Epithelial cell of proximal tubule (primary cell): ENCODE results near the gene DUS4L.

DNA sequence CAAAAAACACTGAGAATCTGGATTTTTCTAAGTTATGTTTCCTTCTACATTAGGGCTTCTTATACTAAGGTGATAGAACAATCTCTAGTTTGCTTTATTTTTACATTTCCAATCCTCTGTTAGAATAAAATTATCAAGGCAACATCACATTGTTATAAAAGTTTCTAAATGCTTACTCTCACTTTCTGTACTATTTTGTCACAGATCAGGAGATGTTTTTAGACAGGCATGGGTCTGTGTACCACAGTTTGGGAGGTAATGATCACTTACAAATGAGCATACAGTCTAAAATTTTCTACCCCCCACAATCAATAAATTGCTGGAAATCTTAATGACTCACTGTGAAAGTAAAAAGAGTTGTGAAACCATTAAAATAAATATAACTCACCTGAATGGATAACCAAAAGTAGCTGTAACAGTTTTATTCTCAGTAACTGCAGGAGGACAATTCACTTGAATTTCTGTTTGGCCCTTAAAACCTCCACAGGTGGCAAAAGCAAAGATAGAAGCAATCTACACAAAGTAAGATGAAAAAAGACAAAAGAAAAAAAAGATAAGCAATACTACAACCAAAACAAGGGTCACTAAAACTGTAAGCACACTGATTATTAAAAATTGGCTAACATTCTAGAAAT lies 13.2 kb downstream of the SYPL1 start:
- RAMPAGE, long total RNA, result no peak

- RAMPAGE, long total RNA, result no peak
- RRBS, result no CpG with 5 or more reads among the region's 2 CpGs
Measured at GRCh38 chr7:106182006-106182208, 69.8 kb upstream of the SYPL1 start.

DNA sequence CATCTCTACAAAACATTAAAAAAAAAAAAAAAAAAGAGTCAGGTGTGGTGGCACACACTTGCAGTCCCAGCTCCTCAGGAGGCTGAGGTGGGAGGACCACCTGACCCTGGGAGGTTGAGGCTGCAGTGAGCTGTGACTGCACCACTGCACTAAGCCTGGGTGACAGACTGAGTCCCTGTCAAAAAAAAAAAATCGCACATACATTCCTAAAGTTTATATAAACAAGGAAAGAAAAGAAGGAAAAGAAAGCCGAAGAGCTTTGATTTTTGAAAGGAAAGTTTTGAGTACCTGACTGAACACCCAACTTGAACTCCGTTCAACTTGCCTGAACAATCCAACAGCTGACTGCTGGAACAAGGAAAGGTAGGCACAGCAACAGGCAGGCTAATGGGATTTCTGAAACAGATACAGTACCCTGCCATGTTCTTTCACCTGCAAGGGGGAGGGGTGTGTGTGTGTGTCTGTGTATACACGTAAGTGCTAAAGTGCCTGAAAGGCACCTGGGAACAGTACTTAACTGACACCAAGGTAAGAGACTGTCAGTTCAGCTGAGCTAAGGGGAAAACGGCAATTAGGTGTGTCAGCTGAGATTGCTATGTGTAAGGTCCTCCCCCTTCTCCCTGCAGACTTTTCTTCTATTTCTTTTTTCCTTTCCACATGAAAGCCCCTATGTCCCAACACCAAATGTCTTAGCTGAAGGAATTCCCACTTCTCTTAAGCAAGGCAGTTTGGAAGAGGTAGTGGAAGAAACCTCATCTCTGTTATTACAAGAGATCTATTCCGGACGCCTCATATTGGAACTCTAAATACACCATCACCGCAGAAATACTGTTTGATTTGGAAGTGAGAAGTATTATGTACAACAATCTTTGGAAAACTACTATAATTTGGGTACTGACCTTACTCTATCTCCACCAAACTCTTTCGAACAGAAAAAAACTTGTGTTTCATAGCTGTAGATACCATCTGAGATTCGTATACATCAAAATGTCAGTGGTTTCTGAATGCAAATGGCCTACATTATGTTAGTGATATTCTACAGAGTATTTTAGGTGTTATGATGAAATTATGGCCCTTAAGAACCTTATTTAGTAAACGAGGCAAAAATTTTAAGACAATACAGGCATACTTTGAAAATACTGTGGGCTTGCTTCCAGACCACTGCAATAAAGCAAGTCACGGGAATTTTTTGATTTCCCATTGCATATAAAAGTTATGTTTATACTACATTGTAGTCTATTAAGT lies 26.9 kb downstream of the NAMPT start:
- RAMPAGE, long total RNA, result no peak
- RRBS, result no CpG with 5 or more reads among the region's 12 CpGs

GRCh38 chr7:106265871-106266402 lies 18.8 kb downstream of the NAMPT start:
- RAMPAGE, long total RNA, result no peak
- RRBS, result no CpG with 5 or more reads among the region's 4 CpGs

GRCh38 chr7:106274890-106275421 lies 9.8 kb downstream of the NAMPT start:
- RAMPAGE, long total RNA, result no peak
- RRBS, result no CpG with 5 or more reads among the region's 4 CpGs

DNA sequence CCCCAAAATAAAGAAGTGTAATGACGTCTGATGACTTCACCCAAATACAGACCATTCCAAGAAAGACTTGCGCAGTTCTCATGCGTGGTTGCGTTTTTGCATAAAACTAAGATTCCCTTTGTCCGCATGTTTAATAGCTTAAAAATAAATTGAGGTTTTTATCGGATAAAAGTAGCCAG lies 1.0 kb upstream of the NAMPT start:
- RAMPAGE, long total RNA, result no peak
- RRBS, result no CpG with 5 or more reads among the region's 6 CpGs

DNA sequence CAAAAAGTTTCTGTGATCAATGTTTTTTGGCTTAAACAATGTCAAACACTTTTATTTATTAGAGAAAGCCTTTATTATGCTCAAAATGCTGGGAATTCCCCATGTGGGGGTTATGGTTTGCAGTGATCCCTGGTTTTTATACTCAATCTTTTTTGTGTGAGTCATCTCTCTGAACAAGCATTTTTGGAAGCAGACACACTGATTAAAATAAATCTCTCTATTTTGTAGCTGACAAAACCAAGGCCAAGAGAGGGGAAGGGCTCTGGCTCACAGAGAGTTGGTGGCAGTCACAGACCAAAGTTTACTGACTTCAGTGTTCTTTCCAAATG lies 45.2 kb upstream of the NAMPT start:
- RAMPAGE, long total RNA, result no peak

DNA sequence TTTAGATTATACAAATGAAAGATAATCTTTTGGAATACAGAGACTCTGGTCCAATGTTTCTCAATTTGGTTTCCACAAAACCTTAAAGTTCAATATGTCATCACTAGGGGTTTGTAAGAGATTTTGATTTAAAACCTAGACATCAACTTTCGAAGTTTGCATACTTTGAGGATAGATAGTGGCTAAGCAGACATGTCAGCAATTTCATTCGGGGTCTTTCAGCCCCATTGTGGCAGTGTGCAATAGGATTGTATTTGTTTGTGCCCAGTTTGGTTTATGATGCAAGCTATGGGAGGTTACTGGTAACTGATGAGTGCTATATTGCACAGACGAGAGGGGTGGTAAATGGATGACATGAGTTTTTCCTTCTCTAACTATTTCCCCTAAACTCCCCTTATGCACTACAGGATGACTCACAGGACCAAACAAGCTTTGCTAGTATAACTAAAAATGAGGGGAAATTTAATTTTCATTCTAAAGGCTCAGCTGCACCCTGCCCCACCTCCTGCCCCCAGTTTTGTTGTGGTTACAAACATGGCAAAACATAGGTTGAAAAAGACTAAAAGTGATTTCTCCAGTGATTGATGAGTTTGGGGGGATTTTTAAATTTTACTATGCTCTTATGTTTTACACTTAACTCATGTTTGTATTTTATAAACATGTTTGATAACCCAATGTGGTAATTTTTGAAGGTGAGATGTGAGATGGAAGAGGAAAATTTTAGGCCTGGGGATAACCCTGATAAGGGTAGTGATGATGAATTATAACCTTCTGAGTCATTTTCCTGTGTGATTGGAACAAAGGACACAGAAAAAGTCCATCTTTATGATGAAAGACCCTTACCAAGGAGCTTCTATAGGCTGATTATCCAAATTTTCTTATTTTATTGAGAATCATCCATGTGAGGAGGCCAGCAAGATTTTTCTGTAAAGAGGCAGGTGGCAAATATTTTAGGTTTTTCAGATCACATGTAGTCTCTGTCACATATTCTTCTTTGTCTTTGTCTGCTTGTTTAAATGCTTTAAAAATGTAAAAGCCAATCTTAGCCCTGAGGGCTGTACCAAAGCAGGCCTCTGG lies 60.8 kb upstream of the NAMPT start:
- RAMPAGE, long total RNA, result no peak
- RRBS, result no CpG with 5 or more reads among the region's 3 CpGs

- RAMPAGE, long total RNA, result no peak
- RRBS, result no CpG with 5 or more reads among the region's 2 CpGs
Measured at GRCh38 chr7:106346519-106347089, 61.8 kb upstream of the NAMPT start.

DNA sequence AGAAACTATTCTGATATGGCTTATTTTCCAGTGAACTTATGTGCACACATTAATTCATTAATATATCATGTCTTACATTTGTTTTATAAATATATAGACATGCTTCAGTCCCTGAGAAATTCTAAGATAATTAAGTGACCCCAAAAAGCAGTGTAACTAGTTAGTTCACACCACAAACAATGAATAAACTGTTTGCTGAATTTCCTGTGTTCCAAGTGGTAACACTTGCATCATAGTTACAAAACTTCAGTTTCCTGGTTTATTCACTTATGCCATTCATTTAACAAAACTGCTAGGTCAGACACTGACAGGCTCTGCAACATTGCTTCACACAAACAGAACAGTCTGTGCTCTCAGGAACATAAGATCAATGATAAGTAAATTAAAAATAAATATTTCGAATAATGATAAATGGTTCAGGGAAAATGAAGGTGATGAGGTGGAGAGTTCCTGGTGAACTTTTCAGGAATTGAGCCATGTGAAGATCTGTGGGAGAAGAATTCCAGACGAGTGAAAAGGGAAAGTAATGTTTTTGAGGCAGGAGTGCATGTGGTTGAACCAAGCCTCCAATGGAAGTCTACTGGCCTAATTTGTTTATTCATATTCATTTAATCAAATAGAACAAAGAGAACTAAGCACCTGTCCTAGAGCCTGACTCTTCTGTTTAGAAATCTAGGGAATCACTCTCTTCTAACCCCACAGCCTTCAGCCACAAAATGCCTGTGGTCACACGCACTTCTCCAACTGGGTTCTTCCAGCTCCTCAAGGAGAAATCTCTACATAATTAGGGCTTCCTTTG lies 133.4 kb upstream of the NAMPT start:
- RAMPAGE, long total RNA, result no peak
- RRBS, result no CpG with 5 or more reads among the region's 3 CpGs

DNA sequence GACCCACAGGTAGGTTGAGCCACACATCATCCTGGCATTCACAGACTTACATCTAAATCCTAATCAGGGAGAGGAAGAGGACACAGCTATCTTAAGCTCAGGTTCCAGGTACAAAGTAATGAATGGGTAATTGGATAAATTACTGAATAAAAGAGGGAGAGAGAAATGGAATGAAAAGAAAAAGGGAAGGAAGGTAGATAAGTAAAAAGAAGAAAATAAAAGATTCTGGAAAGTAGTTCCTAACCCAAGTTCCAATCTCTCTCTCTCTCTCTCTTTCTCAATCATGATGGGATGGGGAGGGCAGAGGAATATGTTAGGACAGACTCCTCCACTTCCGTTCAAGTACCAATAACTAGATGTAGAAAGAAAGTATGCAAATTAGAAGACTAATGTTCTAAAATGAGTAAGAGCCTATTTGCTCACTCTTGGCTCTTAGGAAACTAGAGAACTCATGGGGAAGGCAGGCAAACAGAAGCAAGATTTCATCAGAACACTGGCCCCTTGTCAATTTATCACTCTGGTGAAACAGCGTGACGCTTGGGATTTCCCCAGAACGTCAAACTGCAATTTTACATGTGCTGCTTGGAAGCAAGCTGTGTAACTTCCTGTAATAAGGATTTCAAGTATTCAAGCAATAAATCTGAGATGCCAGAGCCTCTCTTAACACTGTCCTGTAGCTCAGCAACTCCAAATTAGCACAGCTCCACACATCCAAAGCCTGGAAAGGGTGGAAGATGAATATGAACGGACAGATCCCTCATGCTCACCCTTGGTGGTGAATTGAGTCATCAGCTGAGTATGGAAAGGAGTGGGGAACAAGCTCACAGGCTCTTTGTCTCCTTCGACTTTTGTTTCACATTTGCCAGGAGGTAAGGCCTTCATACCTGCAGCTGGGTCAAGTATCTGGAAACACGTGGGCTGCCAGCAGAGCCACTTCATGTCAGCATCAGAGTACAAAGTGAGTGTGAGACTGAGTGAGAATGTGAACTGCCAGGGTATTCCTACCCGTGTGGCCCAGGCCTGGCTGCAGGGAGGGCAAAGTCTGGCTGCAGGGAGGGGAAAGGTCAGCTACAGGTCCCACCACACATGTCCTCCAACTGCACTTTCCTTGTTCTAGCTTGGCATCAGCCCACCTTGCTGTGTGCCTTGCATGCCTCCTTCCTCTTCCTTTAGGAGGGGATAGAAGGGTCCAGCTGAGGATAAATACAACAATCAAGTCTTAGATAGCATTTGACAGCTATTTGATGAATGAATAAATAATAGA lies 140.3 kb upstream of the NAMPT start:
- RAMPAGE, long total RNA, result no peak
- RRBS, result no CpG with 5 or more reads among the region's 8 CpGs

- RAMPAGE, long total RNA, result no peak
- RRBS, result no CpG with 5 or more reads among the region's 3 CpGs
Measured at GRCh38 chr7:106658894-106659550, 1.9 kb downstream of the CCDC71L start.

- RAMPAGE, long total RNA, result no peak
- RRBS, result 3% methylated on average over 31 of the region's 81 CpGs
Measured at GRCh38 chr7:106659551-106660546, 1.1 kb downstream of the CCDC71L start.

- RAMPAGE, long total RNA, result no peak
- RRBS, result no CpG with 5 or more reads among the region's 7 CpGs
Measured at GRCh38 chr7:106881595-106882038, 16.5 kb downstream of the PIK3CG start.

GRCh38 chr7:107438810-107439543 lies 30.9 kb upstream of the GPR22 start:
- RAMPAGE, long total RNA, result no peak
- RRBS, result no CpG with 5 or more reads among the region's 5 CpGs

DNA sequence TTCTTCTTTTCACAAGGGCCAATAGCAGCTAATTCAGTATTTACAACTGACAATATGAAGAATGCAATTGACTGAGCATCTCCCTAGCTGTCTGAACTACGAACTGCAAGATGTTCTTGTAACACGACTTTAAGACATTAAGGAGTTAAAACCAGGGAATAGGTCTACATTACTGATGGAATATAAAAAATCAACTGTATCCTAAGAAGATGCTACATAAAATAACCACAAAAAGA lies 1.4 kb downstream of the GPR22 start:
- RAMPAGE, long total RNA, result no peak
- RRBS, result no CpG with 5 or more reads among the region's 2 CpGs

DNA sequence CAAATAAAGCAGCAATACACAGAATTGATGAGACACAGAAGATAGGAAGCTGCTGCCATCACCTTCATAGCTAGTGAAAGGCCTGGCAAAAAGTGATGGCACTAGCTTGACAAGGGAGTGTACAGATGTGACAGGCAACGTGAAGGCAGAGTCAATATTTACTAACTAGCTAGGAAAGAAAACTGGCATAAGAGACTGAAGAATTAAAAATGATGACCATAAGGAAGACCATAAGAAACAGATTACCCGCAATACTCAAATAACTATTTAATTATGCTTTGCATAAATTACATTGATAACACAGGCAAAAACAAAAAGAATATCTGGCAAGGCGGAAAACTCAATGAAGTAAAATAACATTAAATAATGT lies 9.5 kb downstream of the GPR22 start:
- RAMPAGE, long total RNA, result no peak
- RRBS, result no CpG with 5 or more reads among the region's 3 CpGs

DNA sequence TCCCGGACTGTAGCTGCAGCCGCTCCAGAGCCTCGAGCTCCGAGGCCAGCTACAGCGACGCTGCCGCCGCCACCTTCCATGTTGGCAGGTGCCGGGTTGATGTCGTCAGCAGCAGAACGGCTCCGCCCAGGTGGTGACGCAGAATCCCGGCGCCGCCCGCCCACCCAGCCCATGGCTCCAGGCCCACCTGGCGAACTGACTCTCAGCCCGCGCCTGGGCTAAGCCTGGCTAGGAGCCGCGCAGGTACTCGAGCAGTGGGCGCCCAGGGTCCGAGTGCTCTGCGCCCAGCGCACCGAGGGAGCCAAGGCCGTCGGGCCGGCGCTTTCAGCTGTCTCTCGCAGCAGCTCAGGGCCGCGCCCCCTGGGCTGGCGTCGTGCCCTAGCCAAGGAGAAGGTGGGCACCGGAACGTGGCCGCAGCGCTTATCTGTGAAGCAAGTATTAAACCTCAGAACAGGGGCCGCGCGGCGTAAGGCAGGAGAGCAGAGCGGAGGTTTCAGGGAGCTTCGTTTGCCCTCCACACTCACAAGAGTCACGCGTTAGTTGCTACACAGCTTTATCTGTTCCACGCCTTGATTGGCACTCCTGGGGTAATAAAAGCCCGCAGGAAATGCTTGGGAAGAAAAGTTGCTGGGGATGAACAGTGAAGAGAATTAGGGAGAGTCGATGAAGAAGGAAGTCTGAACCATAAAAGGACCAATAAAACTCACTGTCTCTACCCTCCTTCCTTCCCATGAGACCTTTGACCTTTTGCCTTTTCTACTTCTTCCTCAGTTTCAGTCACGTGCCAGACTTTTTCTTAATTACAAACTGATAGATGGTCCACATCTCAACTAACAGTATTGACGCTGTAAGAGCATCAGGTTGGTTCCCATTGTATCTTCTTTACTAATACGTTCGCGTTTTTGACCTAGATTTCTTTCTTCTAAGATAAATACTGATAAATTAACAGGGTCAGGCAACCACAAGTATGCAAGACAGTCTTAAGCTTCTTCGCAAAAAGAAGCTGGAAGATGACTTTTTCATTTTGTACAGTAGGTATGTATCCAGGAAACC lies at the start of gene DUS4L:
DUS4L (plus strand) TSS at position 155 of the 1,053 bp plus-strand sequence.
- RAMPAGE, long total RNA, result no peak
- RRBS, result 2% methylated on average over 18 of the region's 58 CpGs

- RAMPAGE, long total RNA, result no peak
- RRBS, result no CpG with 5 or more reads among the region's 5 CpGs
Measured at GRCh38 chr7:107659474-107660195, 993 bp upstream of the SLC26A4 start.

- RAMPAGE, long total RNA, result no peak
- RRBS, result no CpG with 5 or more reads among the region's 3 CpGs
Measured at GRCh38 chr7:107692650-107693341, 32.2 kb downstream of the SLC26A4 start.